Metastatic Lung Carcinoma in the Adrenal Gland (tissue), 1 donor: Measurements from ENCODE around the genes SLC6A15, ALX1 and MGAT4C.

GRCh38 chr12:80710400-80710954 lies 3.0 kb downstream of the MYF6 start:
- PRO-cap, result no peak

DNA sequence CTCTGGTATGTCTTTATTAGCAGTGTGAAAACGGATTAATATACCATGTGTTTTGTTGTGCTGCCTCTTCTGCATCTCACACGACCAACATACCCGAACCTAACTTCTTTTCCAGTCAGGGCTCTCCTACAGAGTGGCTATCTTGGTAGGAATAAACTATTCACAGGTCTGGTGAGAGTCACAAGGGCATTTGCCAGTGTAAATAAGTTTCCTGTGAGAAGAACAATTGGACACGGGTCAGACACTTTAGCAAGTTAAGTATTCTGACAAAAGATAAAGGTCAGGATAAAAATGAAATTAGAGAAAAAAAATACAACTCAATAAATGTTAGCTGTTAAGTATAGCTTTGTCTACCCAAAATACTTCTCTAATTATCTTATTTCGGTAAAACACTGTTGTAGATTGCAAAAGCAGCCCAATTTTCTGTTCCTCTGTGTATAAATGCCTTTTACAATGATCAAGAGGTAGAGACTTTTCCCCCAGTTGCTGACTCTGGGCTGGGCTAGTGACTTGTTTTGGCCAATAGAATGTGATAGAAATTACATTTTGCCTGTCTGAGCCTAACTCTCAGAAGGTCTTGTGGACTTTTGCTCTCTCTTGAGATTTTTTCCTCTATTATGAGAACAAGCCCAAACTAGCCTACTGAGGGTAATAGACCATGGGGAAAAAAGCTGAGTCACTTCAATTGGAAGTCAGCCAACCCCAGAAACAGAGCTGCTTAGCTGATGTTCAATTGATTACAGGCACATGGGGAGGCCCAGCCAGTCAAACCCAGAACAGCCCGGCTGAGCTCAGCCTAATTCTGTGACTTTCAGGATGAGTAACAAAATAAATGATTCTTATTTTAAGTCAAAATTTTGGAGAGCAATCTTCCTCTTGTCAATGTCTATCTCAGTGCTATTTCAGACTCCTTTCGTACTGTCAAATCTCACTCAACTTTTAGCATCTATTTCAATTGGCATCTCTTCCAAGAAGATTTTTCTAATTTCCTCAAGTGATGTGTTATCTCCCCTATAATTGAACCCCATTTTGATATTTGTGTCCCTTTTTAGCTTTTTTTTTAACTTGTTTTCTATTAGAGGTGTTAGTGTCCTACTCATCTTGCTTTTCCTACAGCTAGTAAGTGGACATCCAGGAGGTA lies 61.3 kb downstream of the MYF5 start:
- PRO-cap, result no peak

GRCh38 chr12:81079615-81080294 lies 1.9 kb downstream of the ACSS3 start:
- PRO-cap, result no peak

- PRO-cap, result no peak
Observed at GRCh38 chr12:81083742-81084569, 6.1 kb downstream of the ACSS3 start.

DNA sequence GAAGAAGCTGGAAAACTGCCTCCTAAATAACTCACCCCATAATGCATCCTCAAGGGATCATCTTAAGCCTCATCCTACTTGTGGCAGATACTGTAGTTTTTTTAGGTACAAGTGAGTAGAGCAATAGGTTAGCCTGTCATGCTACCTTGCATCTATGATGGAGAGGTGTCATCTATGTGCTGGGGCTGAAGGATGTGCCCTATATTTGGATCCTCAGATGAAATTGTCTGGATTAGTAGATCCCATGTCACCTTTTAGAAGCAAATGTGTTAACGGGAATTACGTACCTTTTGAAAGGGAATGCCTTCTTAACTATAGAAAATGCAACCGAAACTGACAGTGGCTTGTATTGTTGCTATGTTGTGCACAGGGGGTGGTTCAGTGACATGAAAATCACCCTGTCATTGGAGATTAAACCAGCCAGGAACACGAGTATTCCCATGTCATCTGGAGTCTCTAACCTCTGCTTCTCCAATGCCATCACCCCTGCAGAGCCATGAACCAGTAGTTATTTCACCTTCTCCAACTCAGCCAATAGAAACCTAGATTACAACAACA lies 110.2 kb downstream of the METTL25 start:
- PRO-cap, result no peak

GRCh38 chr12:82678111-82678484 lies 8.6 kb upstream of the TMTC2 start:
- PRO-cap, result no peak

DNA sequence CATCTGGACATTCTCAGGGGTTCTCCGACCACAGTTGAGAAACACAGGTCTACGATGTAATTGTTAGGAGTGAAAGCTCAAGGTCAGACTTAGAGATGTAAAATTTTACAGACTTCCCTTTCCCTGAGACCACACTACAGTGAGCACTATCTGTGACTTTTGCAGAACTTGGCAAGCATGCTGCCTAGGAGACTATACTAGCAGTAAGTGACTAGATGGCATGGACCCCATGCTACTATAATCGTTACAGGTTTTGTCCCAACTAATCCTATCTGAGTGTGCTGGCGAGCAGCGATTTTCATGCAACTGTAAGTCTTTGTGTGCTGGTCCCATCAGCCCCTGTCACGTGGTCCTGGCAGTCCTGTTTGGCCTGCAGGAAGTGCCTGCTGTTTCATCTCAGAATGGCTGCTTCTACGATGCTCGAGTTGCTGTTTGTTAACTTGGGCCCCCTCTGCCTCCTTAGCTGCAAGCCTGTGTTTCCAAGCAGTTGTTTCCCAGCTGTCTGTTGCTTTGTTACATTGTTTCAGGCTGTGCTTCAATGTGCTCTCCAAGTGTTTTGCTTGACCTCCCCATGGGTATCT lies 21.7 kb downstream of the TMTC2 start:
- PRO-cap, result no peak

DNA sequence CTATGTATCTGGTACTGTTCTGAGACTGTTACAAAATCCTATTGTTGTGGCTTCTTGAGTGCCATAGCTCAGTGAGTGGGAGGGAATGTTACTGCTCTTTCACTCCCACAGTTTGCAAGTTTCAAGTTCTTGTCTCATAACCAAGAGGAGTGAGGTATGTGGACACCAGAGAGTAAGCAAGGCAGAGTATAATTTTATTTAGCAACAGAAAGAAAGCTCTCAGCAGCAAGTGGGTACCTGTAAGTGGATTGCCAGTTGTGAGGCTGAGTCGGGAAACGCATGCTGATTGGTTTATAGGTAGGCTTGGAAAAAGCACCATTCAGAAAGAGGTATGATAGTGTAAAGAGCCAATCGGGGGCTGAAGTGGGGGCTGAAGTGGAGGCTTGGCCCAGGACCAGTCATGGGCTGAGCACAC lies 850.8 kb downstream of the TMTC2 start:
- PRO-cap, result no peak

- PRO-cap, result no peak
Observed at GRCh38 chr12:84891989-84892364, 20.6 kb downstream of the SLC6A15 start.

- PRO-cap, result unidirectional peak, plus-strand start at chr12:84911473
Observed at GRCh38 chr12:84911057-84911602, 1.5 kb downstream of the SLC6A15 start.

DNA sequence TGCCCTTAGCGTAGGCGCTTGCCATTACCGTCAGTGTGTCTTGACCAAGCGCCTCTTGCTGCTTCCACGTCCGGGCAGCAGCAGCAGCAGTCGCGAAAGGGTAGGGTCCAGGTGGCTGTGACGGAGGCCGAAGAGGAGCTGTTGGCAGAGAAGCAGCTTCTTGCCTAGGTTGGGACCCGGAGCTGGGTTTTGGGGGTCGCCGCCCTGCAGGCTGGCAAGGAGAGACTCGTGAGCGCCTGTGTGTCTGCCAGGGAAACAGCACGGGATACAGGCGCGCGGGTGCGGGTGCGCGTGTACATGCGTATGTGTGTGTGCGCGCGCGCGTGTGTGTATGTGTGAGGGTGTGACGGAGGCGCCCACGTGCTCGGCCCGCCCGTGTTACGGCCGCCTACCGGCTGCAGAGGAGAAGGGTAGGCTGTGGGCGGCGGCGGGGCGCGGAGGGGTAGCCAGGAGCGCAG lies at the start of gene SLC6A15:
Gene SLC6A15, minus strand, starts transcription at position 305 of the 458 bp plus-strand sequence.
- PRO-cap, result unidirectional peak, plus-strand start at position 418 of the sequence

- PRO-cap, result no peak
Observed at GRCh38 chr12:84986200-84986520, 49.9 kb downstream of the TSPAN19 start.

DNA sequence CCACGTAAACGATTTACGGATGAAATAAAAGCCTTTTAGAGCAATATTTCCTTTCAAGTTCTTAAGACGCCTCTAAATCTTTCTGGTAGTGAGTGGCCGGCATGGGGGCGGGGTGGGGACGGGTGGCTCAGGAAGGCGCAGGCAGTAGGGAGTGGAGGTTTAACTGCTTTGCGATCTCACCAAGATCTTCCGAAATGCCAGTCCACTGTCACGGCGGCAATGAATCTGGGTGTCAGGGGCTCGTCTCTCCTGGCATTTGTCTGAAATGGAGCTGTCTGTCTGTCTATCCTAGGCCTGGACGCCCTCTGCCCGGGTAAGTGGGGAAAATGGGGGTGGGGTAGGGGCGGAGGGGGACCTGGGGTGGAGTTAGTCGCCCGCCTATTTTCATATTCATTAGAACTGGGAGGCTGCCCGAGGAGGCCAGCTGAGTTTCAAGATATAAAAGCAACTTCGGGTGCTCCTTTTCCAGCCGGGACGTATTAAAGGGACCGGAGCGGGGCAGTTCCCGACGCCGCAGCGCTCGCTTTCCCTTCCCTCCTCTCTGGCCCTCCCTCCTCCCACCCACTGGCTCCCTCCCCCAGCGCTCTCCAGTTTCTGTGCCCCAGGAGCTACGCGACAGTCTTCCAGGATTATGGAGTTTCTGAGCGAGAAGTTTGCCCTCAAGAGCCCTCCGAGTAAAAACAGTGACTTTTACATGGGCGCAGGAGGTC lies at the start of gene ALX1:
Gene ALX1, plus strand, starts transcription at position 590 of the 710 bp plus-strand sequence.
- PRO-cap, result unidirectional peak, plus-strand start at position 468 of the sequence; bidirectional peak, plus-strand start at position 597 of the sequence, minus-strand start at position 515 of the sequence

DNA sequence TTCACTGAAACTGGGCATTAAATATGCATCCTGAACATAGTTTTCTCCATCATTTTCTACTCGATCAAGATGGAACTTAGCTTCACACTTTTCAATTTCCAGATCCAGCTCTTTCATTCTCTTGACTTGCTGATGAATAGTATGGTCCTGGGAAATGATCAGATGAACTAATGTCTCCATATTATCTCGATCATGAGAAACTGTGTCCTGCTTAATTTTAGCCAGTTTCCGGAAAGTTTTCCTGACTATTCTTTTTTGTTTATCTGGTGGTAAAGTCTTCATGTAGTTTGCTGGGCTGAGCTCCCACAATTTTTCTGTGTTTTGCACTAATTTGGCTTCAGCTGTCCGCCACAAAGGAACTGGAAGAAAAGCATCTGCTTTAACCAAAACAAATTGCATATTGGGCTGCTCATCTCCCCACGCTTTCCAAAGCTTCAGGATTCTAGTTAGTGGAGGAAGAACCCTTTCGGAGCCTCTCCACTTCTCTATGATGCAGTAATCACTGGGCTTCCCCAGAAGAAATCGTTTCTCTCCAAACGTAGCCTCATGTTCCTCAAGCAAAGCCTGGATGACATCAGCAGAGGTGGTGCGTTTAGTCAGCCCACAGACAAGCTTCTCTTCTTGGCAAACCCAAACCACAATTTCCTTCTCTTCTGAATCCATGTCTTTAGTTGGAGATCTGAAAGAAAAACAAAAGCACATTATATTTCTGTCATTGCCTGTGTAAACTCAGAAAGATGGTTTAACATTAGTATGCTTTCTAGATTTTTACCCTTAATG lies 30.7 kb downstream of the RASSF9 start:
- PRO-cap, result no peak

- PRO-cap, result no peak
Observed at GRCh38 chr12:86249727-86250153, 6.5 kb downstream of the MGAT4C start.

GRCh38 chr12:86256187-86256739 lies at the start of gene MGAT4C:
MGAT4C (minus strand) TSS chr12:86256391.
- PRO-cap, result no peak

GRCh38 chr12:88134112-88134903 lies 7.6 kb downstream of the CEP290 start:
- PRO-cap, result no peak

DNA sequence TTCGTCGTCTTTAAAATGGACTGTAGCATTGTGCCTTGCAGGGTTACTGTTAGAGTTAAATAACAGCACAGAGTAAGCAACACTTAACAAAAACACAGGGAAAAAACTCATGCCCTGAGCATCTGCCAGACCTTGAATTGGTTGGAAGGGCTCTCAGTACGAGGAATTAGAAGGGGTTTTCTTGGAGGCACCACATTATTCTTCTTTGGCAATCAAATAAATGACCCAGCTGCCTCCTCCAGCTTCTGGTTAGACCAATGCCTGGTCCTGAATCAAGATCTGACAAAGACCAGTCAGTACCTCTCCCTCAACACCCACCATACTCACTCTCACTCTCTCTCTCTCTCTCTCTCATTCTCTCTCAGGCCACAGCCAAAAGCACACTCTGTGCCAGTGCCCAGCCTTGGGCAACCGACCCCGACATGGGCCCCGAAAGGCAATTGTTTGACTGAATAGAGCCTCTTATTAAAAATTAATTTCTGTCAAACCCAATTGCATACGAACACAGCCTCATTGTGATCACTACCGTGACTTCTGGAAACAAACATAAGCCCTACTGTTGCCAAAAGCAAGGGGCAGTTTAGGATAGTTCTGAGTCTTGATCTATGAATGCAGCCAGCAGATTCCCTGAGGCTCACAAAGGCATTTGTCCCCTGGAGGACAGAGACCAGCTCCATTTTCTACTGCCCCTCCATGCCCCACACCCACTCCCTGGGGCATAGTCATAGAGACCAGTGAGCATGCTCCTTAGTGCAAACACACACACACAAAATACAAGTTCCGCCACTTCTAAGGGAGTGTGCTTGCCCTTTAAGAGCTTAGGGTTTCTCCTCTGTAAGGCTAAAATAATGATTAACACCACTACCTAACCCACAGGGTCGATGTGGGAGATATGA lies 23.9 kb downstream of the DUSP6 start:
- PRO-cap, result no peak

DNA sequence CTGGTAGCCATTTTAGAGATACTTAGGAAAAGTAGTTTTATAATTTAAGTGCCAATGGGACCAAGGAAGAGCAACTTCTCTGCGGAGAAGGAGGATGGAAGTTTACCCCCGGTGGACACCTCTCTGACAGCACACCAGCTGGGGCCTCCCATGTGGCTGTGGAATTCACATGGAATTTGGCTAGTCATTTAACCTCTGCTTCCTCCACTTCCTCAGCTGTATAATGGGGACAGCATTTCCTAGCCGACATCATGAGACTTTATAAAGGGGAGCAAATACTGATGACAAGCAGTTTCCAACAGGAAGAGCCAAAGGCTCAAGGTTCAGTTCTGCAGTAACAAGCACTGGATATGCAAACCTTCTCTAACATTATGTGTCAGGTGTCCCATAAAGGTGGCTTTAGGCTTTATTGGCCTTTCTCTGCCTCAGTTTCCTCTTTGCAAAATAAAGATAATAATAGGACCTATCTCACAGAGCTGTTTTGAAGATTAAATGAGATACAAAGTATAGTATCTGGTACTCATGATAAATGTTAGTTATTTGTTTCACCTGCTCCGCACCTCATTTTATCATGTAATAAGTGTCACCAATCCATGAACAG lies 7.4 kb downstream of the DUSP6 start:
- PRO-cap, result no peak

DNA sequence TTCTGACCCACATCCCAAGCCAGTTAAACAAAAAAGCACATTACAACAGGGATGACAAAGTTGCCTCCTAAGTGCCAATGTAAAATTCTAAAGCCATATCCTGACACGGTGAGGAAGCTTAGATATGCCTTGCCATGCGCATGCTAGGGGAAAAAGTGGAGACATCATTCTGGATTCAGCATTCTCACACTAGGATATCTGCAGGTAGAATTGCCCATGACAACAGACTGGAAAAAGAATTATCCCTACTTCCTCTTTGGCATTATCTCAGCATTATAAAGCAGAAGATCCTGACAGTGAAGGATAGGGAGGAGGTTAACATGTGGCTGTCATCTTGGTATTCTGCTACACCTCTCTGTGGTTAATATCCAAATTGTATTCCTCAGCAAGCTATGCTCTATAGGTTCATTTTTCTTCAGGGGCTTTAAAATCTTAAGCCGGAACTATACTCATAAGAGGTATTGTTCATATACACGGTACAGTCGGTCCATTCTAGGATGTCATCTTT lies 4.9 kb downstream of the DUSP6 start:
- PRO-cap, result no peak